Measurements from ENCODE around the genes SOX12, NRSN2, RBCK1, SIRPB2 and STK35.

DNA sequence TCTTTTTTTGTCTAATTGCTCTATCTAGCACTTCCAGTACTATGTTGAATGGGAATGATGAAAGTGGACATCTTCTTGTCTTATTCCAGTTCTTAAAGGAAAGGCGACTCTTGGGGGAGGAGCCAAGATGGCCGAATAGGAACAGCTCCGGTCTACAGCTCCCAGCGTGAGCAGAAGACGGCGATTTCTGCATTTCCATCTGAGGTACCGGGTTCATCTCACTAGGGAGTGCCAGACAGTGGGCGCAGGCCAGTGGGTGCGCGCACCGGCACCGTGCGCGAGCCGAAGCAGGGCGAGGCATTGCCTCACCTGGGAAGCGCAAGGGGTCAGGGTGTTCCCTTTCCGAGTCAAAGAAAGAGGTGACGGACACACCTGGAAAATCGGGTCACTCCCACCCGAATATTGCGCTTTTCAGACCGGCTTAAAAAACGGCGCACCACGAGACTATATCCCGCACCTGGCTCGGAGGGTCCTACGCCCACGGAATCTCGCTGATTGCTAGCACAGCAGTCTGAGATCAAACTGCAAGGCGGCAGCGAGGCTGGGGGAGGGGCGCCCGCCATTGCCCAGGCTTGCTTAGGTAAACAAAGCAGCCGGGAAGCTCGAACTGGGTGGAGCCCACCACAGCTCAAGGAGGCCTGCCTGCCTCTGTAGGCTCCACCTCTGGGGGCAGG is 12.4 kb upstream of the DEFB126 start:
- CAGE, long polyA plus RNA: no peak
- RRBS: no CpG with 5 or more reads among the region's 37 CpGs

- CAGE, long polyA plus RNA: no peak
- RRBS: no CpG with 5 or more reads among the region's 9 CpGs
Measured at GRCh38 chr20:305214-305426, 7.8 kb downstream of the ZCCHC3 start.

DNA sequence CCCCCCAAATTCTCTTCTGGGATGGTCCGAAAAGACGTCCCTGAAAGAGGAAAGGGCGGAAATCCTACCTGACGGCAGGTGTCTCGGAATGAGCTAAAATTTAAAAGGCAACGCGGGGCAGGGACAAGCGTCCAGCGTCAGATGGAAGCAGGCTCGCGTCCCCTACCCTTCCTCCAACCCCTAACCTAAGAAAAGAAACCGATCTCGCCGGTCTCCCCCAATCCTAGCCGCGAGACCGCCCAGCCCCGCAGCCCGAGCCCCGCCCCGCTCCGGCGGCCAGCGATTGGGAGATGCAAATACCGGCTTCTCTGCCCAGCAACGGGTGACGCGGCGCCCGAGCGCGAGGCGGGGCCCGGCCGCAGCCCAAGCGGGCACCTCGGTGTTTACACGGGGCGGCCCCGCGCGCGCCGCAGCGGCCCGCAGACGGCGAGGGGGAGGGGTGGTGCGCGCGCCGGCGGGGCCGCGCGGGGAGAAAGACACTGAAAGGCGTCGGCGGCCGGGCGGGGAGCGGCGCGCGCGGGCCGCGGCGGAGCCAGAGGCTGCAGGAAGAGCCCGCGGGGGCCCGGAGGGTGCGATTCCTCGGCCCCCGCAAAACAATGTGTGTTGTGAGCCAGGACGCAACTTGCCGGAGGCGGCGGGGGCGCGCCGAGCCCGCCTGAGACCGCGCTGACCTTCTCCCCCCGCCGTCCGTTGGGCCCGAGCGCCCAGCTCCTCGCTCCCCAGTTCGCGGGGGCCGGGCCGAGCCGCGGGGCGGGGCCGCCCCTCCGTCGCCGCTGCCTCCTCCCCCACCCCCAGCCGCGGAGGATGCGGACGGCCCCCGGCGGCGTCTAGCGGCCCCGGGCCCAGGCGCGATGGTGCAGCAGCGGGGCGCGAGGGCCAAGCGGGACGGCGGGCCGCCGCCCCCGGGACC is at the start of gene SOX12:
TSS of gene SOX12 (plus strand) at position 479 of the 910 bp plus-strand sequence.
- CAGE, long polyA plus RNA: no peak
- RRBS: 1% methylated on average over 73 of the region's 122 CpGs

GRCh38 chr20:346270-347519 is at the start of gene NRSN2:
Gene NRSN2, plus strand, starts transcription at chr20:347111.
- CAGE, long polyA plus RNA: no peak
- RRBS: 2% methylated on average over 14 of the region's 63 CpGs

DNA sequence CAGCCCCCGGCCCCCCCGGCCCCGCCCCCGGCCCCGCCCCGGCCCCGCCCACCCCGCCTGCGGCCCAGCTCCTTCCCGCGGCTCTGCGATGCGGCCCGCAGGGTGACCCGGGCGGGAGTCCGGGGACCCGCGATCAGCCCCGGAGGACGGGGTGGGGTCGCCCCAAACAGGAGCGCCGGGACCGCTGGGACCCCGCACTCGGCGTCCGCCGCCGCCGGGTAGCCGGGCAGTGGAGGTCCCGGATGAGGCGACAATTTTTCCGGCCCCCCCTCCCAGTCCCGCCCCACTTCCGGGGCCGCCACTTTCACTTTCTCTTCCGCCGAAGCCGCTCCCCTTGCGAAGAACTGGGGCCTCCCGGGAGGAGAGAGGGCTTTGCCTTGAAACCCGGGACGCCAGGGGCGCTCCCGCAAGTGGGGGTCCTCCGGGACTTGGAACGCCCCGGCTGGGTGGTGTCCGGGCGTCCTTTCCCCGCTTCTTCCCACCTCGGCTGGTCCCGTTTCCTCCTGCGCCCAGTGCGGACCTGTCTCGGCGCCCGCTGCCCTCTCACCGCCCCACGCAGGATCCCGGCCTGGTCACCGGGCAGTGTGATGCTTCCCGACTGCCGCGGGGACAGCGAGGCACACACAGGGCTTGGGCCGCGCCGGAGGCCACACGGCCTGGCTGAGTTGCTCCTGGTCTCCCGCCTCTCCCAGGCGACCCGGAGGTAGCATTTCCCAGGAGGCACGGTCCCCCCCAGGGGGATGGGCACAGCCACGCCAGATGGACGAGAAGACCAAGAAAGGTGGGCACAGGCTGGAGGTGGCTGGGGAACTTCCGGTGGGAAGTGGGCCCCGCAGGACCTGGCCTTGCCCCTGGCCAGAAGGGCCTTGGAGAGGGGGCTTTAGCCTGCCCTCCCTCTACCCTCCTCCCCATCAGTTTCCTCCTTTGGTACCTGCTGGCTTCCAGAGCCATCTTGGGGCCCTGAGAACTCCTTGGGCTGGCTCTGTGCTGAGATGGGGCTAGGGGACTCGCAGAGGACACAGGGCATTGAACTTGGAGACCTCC is at the start of gene RBCK1:
TSS of gene RBCK1 (plus strand) at position 301 of the 1,044 bp plus-strand sequence.
- CAGE, long polyA plus RNA: no peak
- RRBS: 1% methylated on average over 34 of the region's 82 CpGs

GRCh38 chr20:483564-483984 is 21.2 kb upstream of the TBC1D20 start:
- CAGE, long polyA plus RNA: no peak
- RRBS: no CpG with 5 or more reads among the region's 10 CpGs

GRCh38 chr20:494377-495379 is 32.3 kb upstream of the TBC1D20 start:
- CAGE, long polyA plus RNA: no peak
- RRBS: no CpG with 5 or more reads among the region's 5 CpGs

DNA sequence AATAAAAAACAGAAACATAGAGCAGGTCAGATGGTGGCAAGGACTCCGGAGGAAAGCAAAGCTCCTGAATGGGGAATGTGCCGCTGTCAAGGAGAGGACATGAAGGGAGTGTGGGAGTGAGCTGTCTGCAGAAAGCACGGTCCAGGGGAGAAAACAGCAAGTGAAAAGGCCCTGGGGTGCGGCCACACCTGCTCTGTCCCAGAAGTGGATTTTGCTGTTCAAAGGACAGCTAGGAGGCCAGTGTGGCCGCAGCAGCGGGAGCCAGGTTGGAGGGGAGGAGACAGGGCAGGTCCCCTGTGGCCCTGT is 4.4 kb upstream of the SLC52A3 start:
- CAGE, long polyA plus RNA: no peak
- RRBS: no CpG with 5 or more reads among the region's 6 CpGs

- CAGE, long polyA plus RNA: no peak
- RRBS: no CpG with 5 or more reads among the region's 2 CpGs
Measured at GRCh38 chr20:1156343-1156611, 28.5 kb downstream of the TMEM74B start.

- CAGE, long polyA plus RNA: no peak
- RRBS: 66% methylated on average over 2 of the region's 9 CpGs
Measured at GRCh38 chr20:1267050-1267597, 1.0 kb downstream of the SNPH start.

DNA sequence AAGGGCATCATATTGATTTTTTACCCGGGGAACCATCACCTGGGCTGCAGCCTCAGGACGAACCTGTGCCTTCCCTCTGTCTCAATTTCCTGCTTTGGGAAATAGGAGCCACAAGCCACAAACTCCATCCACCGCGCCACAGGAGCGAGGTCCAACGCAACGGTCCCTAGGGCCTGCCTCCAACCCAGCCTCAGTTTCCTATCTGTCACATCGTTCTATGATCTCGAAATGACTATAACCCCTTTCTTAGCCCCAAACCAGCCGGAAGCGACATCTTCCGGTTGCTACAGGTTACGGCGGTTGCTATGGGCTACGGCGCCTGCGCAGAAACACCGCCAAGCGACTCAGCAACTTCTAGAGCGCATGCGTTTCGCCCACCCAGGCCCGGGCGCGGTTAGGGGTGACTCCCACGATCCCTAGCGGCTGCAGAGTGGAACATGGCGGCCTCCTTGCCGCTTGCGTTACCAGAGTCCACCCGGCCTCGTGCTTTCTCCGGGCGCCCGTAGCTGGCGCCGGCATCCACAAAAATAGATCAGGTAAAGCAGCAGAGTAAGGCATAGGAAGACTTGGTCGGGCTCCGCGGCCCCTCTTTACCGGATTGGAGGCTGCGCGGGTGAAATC is 3.8 kb downstream of the SDCBP2 start:
- CAGE, long polyA plus RNA: no peak
- RRBS: 1% methylated on average over 12 of the region's 43 CpGs

DNA sequence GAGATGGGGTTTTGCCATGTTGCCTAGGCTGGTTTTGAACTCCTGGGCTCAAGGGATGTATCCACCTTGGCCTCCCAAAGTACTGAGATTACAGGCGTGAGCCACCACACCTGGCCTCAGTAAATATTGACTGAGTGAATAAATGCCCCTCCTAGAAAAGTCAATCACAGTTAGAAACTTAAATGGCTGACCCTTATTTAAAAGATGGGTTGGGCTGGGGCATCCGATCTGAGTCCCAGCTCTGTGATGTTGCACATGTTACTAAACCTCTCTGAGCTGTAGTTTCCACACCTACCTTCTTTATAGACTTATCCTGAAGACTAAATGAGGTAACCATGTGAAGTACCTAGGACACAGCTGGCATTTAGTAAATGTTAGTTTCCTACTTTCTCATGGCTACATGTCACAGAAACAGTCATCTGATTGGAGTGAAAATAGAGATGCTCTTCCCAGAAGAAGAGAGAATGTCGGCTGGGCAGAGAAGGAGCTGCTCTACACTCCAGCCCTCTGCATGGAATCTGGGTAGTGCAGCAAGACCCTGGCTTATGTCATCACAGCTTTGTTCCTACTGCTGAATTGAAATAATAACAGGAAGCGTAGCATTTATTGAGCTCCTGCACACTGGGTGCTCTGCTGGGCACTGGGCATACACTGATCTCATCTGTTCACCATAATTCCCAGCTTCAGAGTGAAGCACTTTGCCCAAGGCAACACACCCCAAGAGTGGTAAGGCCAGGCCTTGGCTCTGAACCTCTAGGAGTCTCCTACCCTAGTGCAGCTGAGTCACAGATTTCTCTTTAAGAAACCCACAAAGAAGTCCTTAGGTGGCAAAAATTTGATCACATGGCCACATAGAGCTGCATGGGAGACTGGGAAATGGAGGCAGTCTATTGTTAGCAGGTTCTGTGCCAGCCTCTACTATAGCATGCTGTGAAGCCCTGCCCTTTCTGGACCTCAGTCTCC is 3.7 kb upstream of the SDCBP2 start:
- CAGE, long polyA plus RNA: no peak
- RRBS: no CpG with 5 or more reads among the region's 4 CpGs

DNA sequence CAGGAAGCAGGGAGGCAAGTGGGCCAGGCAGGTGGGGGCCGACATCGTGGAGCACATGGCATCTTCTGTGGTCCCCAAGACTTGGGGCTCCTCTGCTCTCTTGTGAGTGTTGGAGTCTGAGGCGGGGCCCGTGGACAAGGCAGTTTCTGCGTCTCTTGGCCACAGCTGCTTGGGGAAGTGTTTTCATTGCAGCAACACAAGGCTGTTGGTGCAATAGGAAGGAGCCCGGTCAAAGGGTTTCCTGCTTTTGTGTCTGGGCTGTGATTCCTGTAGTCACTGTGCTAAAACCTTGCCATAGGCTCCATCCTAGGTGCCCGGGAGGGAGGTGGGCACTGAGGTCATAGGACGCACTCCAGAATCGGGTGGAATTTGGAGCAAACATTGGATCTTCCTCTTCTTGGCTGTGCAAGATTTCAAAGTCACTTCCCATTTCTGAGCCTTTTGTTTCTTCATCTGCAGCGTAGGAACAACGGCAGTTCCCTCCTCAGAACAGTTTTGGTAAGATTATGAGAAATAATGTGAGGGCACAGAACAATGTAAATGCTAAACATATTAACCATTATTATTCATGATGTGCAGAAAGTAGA is at the start of gene SIRPB2:
TSS of gene SIRPB2 (minus strand) at position 118 of the 587 bp plus-strand sequence.
- CAGE, long polyA plus RNA: no peak
- RRBS: 97% methylated on average over 2 of the region's 11 CpGs

DNA sequence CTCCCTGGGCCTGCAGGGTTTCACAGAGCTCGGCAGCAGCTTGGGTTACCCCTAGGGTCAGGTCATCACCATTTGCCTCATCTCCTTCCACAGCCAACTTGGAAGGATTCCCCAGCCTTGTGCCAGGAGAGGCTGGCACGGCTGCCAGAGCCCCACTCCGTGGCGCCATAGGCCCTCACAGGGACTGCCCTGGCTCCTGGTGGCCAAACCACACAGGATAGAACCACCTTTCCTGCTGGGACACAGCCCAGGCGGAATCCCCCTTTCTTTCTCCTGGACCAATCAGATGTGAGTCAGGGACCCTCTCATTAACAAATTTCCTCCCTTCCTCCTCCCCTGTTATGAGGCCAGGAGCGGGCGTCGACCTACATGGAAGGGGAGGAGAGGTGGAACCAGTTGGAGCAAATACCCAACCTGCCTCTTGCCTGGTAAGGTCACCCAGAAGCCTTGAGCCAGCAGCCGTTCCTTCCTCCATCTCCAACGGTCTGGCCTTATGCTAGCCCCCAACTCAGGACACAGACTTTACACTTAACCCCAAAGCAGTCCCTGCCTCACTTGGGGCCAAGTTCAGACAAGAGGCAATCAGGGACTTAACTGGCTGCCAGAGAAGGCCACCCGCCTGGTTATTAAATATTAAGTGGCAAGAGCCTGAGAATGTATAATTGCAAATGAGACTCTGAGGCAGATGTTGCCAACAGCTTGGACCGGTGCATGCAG is 13.6 kb upstream of the SIRPA start:
- CAGE, long polyA plus RNA: no peak
- RRBS: no CpG with 5 or more reads among the region's 12 CpGs

DNA sequence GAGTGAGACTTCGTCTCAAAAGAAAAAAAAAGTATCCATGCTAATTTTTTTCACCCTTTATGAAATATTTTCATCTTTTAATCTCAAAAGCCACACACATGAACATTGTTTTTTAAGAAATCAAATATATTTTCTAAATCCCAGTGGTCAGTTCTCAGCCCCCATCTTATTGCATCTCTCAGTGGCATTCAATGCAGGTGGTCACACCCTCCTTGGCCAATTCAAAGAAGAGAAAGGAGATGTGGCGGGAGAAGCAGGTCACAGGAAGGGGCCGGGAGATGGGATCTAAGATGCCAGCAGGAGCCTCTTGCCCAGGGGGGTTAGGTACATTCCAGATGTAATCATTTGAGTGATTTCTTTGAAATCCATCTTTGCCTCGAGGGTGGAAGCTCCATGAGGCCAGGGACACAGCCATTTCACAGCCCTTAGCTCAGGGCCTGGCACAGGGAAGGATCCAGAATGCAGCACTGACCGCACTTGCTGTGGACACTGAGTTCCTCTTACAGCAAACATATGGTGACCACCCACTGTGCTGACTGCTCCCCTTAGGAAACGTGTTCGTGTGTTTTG is 14.6 kb downstream of the SIRPA start:
- CAGE, long polyA plus RNA: no peak
- RRBS: no CpG with 5 or more reads among the region's 7 CpGs

DNA sequence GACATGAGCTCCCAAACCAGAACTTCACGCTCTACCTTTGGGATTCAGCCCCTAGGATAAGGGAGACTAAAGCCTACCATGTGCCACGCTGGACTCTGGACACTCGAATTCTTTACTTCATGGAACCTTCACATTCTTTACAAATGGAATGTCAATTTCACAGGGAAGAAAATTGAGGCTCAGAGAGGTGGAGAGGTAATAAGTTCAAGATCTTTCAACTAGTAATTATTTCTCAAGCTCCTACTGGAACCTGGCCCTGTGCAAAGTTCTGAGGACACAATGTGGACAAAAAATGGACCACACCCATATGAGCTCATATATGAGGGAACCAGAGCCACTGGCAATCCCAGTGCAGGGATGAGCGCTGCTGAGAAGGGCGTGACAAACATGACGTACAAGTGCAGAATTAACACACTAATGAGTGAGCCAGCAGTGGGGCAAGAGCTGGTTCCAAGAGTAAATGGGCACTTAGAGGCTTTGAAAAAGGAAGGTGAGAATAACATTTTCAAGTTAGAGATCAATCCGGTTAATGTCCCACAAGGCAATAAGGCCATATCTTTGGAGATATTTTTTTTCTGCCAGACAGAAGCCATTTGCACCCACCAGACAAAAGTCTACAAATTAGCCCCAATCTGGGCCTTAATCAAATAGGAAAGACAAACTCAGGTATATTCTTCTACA is 48.5 kb downstream of the SIRPA start:
- CAGE, long polyA plus RNA: no peak
- RRBS: no CpG with 5 or more reads among the region's 7 CpGs

DNA sequence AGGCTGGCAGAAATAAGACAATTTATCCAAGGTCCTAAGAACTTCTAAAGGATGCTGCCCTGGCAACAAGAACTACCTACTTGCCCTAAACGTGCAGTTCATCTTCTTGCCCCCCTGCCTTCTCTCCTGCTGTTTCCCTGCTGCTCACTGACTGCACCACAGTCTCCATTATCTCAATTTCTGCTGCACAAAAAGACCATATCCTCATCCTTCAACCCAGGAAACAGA is 38.0 kb upstream of the PDYN start:
- CAGE, long polyA plus RNA: no peak
- RRBS: no CpG with 5 or more reads among the region's 1 CpG

DNA sequence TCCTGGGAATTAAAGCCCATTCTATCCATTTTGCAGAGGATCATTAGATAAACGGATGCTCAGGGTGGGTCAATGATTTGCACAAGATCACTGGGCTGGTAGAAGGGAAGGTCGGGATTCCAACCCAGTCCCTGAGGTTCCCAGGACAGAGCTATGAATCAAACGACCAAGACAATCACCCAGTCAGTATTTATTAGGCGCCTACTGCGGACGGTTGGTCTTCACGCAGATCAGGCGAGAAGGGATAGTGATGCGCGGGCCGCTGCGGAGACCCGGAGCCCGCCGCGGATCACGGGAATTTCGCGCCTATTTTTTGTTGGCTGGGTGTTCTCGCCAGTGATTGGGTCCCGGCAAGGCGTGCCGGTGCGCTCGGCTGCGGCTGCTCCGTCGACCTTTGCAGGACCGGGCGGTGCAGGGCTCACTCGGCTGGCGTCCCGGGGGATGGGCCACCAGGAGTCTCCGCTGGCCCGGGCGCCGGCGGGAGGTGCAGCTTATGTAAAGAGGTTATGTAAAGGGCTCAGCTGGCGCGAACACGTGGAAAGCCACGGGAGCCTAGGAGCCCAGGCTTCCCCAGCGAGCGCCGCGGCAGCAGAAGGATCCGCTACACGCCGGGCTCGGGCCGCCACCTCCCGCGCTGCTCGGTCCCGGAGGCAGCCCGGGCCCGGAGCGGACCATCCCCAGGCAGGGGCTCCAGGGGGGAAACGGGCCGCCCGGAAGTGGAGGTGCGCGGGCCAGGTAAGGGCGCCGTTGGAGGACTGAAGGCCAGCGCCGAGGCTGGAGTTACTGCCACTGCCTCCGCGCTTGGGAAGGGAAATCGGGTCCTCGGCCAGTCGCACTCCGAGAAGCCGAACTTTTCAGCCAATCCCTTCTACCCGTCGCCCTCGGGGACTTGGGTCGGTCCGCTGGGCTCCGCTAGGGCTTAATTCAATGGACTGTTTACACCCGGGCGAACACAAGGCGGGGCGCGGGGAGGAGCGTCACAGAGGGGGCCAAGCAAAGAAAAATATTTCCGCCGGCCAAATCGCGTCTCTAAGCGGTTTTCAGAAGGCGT is at the start of gene STK35:
TSS of gene STK35 (plus strand) at position 387 of the 1,051 bp plus-strand sequence.
- CAGE, long polyA plus RNA: no peak
- RRBS: 2% methylated on average over 36 of the region's 92 CpGs

- CAGE, long polyA plus RNA: no peak
- RRBS: no CpG with 5 or more reads among the region's 2 CpGs
Measured at GRCh38 chr20:2114373-2114899, 12.8 kb downstream of the STK35 start.

GRCh38 chr20:2120814-2121934 is 19.5 kb downstream of the STK35 start:
- CAGE, long polyA plus RNA: no peak
- RRBS: no CpG with 5 or more reads among the region's 11 CpGs